Cardiac fibroblast (primary cell): ENCODE results near the gene RAB14.

DNA sequence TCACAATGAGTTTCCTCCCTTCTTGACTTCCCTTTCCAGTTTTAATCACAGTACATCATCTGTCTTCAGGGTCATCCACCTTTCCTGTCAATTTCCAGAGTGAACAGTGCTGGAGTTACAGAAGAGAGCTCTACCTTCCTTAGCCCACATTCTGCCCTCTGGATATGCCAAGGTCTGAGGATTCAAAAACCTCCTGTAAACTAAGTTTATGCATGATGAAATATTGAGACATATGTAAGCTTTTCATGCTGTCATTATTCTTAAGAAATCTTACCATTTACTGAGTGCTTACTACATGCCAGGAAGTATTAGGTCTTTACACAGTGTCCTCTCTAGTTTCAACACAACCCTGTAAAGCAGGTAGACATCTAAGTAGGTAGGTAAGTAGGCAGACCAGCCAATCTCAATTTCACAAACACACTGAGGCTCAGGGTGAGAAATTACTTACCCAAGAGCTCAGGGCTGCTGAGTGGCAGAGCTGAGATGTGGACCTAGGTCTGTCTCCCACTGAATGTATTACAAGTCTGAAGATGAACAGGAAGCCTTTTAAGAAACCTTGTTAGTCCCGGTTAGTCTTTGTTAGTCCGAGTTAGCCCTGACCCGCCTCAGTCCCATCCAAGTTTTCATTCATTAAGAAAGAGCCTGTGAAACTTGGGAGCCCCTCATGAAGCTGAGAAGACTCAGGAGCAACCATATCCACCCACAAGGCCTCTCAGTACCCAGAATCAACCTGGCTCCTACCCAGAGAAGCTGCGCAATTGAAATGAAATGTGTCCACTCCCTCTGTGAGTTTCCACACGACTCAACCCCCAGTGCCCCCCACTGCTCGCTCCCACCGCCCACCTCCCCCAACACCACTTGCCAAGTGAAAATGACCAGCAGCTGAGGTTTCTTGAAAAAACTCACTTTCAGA, 105.0 kb downstream of the CDK5RAP2 start:
- RRBS = no CpG with 5 or more reads among the region's 7 CpGs

DNA sequence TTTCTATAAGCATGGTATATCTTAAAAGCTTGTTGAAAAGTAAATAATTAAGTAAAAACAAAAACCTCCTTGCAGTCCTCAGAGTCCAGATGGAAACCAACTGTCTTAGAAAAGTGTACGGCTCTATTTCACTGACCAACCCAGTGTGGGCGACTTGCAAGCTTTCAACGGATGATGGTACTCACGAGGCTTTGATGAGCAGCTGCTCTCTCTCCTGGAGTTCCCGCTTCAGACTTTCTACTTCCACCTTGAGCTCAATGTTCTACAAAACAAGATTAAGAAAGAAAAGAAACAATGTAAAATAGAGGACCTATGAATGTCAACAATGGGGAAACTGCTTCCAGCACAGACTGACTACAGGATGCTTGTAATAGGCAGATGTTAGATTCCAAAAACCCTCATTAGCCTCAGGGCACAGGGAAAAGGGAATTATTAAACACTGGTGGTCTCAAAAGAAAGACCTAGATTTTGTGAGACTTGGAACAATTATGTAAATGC, 34.4 kb downstream of the CDK5RAP2 start:
- RRBS = no CpG with 5 or more reads among the region's 5 CpGs

DNA sequence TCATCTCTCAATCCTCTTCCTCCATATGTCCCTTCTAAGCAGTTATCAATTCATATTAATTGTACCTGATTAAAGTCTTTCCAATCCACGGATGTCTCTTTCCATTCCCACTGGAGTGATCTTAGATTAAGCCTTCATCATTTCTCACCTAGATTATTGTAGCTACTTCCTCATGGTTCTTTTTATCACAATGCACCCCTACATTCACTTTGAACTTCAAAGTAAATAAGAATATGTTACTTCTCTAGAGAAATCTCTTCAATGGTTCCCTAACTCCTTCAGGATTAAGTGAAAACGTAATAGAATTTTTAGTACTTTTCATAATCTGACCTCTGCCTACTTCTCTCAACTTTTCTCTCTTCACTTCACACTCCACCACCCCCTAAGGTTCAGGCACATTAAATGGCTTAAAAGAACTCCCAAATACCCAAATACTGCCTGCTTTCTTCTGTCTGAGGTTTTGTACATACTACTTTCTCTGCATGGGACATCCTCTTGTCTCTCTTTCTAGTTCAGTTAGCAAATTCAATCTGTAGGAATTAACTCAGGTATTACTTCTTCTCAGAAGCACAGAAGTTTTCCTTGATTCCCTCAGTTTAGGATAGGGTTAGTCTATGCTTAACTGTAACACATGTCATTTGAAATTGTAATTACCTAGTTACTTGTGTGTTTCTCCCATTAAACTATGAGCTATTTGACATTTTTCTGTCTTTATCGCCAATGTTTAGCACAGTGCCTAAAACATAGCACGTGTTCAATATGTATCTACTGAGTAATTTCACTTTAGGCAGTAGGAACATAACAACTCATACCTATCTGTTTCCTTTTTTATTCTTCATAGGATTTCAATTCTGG, 29.1 kb upstream of the CDK5RAP2 start:
- RRBS = no CpG with 5 or more reads among the region's 4 CpGs

- RRBS = no CpG with 5 or more reads among the region's 2 CpGs
Observed at GRCh38 chr9:120735066-120735385, 20.8 kb upstream of the MEGF9 start.

DNA sequence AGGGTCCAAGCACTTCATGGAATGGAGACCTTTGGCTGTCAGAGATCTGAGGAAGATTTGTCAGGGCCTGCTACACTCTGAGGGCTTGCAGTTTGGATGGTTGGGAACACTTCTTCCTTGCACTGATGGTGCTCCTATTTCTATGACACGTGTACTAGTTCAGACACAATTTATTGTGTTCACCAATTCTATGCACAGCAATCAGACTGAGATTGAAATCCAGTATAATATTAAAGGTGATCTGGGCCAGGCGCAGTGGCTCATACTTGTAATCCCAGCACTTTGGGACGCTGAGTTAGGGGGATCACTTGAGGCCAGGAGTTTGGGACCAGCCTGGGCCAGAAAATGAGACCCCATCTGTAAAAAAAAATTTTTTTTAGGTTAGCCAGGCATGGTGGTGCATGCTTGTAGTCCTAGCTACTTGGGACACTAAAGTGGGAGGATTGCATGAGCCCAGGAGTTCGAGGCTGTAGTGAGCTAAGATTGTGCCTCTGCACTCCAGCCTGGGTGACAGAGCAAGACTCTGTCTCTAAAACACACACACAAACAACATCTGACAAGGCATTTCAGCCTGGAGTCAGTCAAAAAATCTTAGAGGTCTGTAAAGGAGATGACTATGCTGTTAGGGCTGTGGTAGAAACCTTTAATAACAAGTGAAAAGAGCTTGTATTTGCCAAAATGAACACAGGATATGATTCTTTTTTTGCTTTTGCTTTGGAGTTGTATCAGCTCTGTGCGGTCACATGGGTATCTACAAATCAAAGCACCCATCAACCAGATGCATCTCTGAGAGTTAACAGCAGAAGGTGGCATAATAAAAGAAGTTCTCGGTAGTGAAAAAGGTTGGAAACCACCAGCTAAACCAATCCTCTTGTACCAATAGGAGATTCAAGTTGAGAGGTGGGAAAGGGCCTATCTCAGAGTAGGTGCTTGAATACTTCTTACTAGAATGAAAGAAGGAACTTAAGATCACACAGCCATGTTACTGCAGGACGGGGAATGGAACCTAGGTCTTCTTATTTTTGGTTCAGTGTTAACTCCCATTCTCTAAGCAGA, 3.6 kb upstream of the PSMD5 start:
- RRBS = no CpG with 5 or more reads among the region's 7 CpGs

DNA sequence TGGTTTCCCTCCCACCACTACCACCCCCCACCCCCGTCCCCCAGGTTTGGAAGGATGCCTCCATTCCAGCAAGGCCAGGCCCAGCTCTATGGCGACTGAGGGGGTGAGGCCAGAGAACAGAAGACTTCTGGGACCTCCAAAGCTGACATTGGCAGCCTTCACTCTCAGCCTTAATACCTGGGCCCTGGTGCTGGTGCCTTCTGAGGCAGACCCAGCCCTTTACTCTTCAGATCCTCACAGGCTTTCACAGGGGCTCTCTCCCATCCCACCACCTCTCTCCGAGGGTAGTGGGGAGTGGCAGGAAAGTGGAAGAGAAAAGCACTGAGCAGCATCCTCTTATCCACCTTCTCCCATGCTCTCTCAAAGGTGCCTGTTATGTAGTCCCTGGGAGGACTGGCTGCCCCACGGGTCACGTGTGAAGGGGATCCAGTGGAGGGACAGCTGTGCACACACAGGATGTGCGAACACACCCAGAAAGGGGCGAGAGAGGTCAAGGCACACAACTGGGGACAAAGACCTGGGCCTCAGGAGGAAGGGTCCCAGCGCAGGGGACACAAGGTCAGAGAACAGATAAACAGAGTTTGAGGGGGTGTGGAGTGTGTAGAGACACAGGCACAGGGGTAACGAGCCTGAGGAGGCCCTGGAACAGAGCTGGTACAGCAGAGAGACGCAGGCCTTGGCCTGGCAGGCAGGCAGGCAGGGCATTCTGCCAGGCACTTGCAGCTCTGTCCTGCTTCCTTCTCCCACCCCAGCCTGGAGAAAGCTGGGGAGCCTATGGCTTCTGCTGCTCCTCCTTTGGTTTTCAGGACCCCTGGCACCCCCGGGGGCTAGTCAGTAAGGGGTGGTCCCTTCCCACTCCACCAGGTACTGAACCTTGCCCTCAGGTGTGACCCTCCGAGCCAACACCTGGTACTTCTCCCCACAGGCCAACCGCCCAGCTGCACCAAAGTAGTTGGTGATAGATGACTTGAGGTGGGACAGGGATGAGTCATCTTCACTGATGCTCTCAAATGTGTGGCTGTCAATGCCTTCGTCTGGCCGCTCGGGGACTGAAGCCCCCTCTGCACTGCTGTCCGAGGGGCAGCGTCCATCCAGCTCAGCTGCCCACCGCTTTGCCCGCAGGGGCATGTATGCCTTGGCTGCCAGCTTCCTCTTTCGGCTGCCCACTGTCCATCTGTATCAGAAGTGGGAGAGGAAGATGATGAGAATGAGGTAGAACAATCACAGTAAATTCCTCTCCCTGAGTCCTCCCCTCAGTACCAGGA, 14.8 kb upstream of the PSMD5 start:
- RRBS = no CpG with 5 or more reads among the region's 21 CpGs

DNA sequence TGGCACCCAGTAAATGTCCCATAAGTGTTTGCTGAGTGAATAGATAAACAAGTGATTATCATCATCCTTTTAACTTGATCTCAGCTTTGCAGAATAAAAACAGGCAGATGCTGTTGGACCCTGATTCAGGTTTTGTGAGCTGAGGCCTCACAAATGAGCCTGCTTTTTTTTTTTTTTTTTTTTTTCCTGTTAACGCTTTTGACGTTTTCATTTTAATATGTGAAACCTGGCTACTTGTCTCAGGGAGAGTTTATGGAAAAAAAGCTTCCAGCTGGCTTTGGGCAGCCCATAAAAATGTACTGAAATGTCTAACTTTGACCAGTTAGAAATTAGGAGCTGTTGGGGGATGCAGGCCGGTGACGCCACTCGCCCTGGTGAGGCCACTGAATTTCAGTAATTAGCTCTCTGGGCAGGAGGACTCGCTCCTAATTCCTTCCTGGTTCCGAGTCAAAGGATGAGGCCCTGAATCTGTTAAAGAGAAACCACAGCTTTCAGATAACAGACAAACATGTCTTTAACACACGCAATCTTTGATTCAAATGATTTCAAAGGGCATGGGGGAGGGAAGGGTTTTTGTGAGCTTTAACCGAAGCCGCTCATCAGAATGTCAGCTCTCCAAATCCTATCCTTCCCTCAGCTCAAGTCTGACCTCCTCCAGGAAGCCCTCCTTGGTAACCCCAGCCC, 13.3 kb upstream of the PHF19 start:
- RRBS = no CpG with 5 or more reads among the region's 10 CpGs

- RRBS = no CpG with 5 or more reads among the region's 13 CpGs
Observed at GRCh38 chr9:120891269-120892018, 14.5 kb upstream of the PHF19 start.

DNA sequence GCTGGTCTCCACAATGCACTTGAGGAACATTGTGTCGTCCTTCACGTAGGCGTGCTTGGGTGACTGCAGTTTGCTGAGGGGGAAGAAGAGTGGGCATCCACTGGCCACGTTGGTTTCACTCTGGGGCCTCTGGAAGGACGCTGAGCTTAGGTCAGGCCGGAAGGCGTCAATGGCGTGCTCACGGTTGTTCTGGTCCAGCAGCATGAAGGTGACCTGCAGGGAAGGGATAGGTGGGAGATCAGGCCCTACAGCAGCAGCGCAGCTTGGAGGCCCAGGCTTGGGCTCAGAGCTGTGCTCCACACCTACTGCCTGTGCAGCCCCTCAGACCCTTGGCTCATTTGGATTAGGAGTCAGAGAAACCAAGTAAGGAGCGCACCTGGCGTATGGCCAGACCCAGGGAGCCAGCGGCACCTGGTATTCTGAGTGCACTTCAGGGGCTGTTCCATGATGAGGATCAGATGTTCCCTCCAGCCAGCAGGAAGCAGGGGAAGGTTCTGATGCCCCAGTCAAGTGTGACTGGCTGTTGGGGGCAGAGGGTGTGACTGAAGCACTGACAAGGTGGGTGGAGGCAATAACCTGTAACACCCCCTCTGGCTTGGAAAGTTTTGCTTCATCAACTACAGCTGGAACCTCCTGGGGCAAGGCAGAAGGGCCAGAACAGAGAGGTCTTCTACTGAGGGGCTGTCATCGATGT, 21.4 kb downstream of the TRAF1 start:
- RRBS = no CpG with 5 or more reads among the region's 14 CpGs

- RRBS = no CpG with 5 or more reads among the region's 5 CpGs
Observed at GRCh38 chr9:120922873-120923223, 3.7 kb downstream of the TRAF1 start.

GRCh38 chr9:121088842-121089107, 14.0 kb downstream of the CNTRL start:
- RRBS = no CpG with 5 or more reads among the region's 2 CpGs

- RRBS = no CpG with 5 or more reads among the region's 4 CpGs
Observed at GRCh38 chr9:121123688-121124144, 49.0 kb downstream of the CNTRL start.

- RRBS = 1% methylated on average over 28 of the region's 76 CpGs
Observed at GRCh38 chr9:121201515-121202395, at the start of gene RAB14. Gene RAB14, minus strand, starts transcription at chr9:121201869.

GRCh38 chr9:121266814-121267270, 1.1 kb upstream of the GSN start:
- RRBS = no CpG with 5 or more reads among the region's 7 CpGs

GRCh38 chr9:121271901-121272499, 4.0 kb downstream of the GSN start:
- RRBS = no CpG with 5 or more reads among the region's 7 CpGs

GRCh38 chr9:121286292-121287384, 18.7 kb downstream of the GSN start:
- RRBS = no CpG with 5 or more reads among the region's 17 CpGs

DNA sequence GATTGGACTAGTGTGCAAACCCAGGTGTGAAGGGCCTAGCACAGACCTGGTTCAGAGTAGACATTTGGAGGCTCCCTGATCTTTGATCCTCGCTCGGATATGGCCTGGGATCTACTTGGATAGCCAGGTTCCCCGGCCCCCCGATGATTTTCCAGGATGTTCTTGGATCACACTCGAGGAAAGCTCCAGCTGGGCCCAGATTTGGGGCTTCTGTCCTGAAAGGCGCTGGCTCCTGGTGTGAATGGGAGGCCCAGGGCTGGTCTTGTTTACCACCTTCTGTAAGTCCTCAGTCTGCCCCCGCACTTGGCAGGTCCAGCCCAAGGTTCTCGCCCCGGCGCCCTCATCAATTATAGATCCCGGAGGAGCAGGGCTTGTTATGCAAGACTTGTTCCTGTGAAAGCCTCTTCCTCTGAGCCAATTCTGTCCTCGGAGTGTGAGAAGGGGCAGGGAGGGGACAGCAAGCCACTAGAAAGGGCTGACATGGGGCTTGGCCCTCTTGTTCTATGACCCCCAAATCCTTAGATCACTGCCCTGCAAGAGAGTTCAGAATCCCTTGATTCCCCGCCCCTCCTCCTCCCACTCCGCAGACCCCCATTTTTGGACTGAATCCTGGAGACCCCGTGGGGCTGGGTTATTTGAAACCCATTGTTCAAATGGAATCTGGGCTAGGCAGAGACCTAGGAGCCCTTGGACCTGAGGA, 37.7 kb downstream of the GSN start:
- RRBS = no CpG with 5 or more reads among the region's 15 CpGs

GRCh38 chr9:121325932-121326867, 43.9 kb downstream of the STOM start:
- RRBS = no CpG with 5 or more reads among the region's 24 CpGs

DNA sequence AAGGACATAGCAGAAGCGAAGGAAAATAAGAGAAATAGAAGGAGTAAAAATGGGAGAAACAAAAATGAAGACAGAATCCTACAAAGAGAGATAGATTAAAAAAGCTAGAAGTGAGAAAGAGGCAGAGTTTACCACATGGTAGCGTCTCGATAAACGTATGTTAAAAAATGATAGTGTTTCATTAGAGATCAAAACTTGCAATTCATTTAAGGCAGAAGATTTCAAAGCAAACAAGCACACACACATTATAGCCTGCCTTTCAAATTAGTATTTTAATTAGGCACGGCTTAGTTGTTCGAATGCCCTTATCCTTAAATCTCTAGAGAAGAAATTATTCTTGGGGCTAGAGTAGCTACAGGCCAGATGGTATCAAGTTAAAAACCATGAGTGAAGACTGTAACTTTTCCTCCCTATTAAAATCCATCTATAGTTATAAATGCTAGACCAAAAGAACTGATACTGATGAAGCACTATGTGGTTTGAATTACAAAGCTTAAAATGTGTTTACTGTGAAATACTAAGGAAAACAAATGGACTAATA, 5.9 kb downstream of the STOM start:
- RRBS = no CpG with 5 or more reads among the region's 6 CpGs